Lung (tissue), 4 donors: ENCODE measurements around a stretch of chr4.

DNA sequence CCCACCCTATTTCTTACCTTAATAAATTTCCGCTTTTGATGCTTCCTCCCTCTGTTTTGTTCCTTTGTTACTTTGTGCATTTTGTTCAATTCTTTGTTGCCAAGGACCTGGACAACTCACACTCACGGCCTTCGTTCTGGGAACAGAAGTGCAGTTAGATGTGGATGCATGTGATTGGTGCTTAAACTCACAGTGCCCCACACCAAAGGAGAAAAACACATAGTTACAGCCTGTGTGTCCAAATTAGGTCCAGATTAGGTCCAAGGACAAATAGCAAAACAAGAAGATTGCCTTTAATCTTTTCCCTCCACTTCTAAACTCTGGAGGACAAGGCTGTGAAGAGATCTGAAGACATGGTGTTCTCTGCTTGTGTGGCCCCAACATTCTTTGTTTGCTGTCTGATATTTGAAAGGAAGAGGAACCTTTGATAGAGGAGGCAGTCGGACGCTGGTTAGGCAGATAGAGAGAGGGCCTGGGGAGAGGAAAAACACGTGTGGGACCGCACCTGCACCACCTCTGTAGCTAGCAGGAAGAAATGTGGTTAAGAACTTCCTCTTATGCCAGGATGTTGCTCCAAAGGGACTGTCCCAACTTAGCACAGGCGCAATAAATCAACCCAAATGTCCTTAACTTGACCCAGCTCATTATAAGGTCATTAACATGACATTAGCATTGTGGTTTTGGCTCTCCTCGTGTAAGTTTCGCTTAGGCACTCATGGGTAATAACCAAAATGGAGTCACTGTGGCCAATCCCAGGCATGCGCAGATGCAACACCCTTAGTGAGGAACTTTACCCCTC, 1.6 kb upstream of the ZNF595 start:
- PRO-cap = no peak
- RAMPAGE, long total RNA = no peak
- RRBS = no CpG with 5 or more reads among the region's 11 CpGs

DNA sequence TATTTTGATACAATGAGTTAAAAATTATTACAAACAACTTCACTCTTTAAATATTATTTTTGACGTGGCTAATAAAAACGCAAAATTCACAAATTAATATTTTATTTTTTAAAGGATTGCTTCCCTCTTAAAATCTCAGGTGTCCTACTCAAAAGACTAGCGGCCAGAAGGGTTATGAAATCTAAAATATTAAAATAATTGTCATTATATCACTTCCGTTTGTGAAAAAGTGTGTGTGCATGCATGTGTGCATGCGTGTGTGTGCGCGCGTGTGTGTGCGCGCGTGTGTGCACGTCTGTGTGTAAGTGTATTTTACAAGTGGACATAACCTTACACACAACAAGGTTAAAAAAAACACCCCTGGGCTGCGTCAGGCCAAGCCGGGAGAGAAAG, 390 bp upstream of the ZNF595 start:
- PRO-cap = no peak
- RAMPAGE, long total RNA = no peak
- RRBS = no CpG with 5 or more reads among the region's 14 CpGs

DNA sequence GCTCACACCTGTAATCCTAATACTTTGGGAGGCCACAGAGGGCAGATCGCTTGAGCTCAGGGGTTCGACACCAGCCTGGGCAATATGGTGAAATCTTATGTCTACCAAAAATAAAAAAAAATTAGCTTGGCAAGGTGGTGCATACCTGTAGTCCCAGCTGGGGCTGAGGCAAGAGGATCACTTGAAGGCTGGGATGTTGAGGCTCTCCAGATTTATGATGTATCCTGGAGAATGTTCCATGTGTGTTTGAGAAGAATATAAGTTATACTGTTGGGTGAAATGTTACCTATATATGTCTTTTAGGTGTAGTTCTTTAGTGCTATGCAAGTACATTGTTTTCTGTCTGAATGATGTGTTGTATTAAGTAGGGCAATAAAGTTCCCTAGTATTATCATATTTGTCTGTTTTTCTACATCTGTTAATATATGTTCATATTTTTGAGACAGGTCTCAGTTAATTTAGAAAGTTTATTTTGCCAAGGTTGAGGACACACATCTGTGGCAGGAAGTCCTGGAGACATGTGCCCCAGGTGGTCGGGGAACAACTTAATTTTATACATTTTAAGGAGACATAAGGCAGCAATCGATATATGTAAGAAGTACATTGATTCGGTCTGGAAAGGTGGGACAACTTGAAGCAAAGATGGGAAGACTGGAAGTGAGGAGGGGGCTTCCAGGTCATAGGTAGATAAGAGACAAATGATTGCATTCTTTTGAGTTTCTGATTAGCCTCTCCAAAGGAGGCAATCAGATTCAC, 21.1 kb downstream of the ZNF595 start:
- PRO-cap = no peak
- RAMPAGE, long total RNA = no peak
- RRBS = no CpG with 5 or more reads among the region's 5 CpGs

DNA sequence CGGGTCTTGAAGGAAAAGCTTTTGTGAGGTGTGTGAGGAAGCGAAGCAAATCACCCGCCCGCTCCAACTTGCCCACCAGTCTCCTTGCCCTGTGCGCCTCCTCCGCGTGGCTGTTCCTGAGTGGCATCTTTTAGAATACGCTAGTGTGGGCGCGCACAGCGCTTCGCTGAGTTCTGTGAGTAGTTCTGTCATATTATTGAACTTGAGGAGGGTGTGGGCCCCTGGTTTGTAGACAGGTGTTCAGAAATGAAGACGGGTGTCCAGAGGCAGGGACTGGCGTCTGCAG, 769 bp downstream of the ZNF141 start:
- PRO-cap = no peak
- RAMPAGE, long total RNA = no peak
- RRBS = no CpG with 5 or more reads among the region's 14 CpGs

GRCh38 chr4:472839-473223, 26.1 kb downstream of the ZNF721 start:
- PRO-cap = no peak
- RAMPAGE, long total RNA = no peak
- RRBS = no CpG with 5 or more reads among the region's 4 CpGs

GRCh38 chr4:577441-578412, 1.6 kb upstream of the TMEM271 start:
- PRO-cap = no peak
- RAMPAGE, long total RNA = no peak
- RRBS = 2% methylated on average over 5 of the region's 55 CpGs

GRCh38 chr4:679658-680069, 5.3 kb downstream of the MYL5 start:
- PRO-cap = no peak
- RAMPAGE, long total RNA = no peak
- RRBS = no CpG with 5 or more reads among the region's 11 CpGs

- PRO-cap = no peak
- RAMPAGE, long total RNA = no peak
- RRBS = 89% methylated on average over 4 of the region's 21 CpGs
These were observed 4.3 kb upstream of the SLC49A3 start for GRCh38 chr4:693126-693743.

DNA sequence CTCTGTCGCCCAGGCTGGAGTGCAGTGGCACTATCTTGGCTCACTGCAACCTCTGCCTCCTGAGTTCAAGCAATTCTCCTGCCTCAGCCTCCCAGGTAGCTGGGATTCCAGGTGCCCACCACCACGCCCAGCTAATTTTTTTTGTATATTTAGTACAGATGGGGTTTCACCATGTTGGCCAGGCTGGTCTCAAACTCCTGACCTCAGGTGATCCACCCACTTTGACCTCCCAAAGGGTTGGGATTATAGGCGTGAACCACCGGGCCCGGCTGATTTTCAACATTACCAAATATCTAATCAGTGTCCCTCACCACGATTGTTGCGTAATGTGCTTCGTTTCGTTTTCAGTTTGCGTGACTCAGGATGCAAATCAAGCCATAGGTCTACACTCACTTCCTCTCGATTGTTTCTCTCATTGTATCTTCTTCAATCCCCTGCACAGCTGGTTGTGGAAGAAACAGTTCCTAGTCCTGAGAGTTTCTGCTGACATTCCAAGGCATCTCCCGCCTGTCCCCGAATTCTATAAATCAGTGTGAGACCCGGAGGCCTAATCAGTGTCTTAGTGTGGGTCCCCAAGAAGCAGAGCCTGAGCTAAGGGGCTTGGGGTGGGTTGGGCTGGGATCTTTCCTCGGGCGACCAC, 6.3 kb upstream of the PCGF3 start:
- PRO-cap = no peak
- RAMPAGE, long total RNA = no peak
- RRBS = no CpG with 5 or more reads among the region's 16 CpGs

- PRO-cap = no peak
- RAMPAGE, long total RNA = no peak
- RRBS = no CpG with 5 or more reads among the region's 30 CpGs
These were observed 21.2 kb downstream of the PCGF3 start for GRCh38 chr4:726576-727399.

- PRO-cap = no peak
- RAMPAGE, long total RNA = no peak
- RRBS = no CpG with 5 or more reads among the region's 8 CpGs
These were observed 29.1 kb downstream of the PCGF3 start for GRCh38 chr4:734747-735017.

DNA sequence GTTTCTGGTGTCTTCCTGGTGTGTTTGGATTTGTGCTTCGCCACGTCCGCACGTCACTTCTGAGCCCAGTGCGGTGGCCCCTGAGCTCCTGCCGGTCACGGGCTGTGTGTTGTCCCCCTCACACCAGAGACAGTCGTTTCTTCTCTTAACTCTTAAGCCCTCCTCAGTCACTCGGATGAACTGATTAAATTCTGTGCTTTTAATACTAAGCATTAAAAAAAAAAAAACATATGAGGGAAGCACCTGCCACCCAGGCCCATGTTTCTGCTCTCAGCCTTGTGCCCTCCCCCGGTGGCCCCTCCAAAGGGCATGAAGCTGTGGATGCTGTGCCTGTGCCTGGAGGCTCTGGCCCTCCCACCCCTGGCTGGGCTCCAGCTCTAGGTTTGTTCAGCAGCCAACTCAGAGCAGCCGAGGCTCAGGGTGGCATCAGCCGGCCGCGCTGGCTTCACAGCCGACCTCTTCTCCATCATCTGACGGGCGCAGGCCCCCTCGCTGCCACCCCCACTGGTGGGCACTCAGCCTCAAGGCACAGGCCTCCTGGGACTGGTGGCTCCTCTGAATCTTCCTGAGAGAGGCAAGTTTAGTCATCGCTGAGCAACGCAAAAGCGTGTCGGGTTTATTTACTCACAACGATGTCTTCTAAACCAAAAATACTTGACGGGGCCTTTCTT, 45.9 kb downstream of the PCGF3 start:
- PRO-cap = no peak
- RAMPAGE, long total RNA = no peak
- RRBS = no CpG with 5 or more reads among the region's 24 CpGs

- PRO-cap = no peak
- RAMPAGE, long total RNA = no peak
- RRBS = 97% methylated on average over 4 of the region's 33 CpGs
These were observed 48.6 kb downstream of the PCGF3 start for GRCh38 chr4:753977-754921.

GRCh38 chr4:764311-765260, 59.0 kb downstream of the PCGF3 start:
- PRO-cap = no peak
- RAMPAGE, long total RNA = no peak
- RRBS = 89% methylated on average over 3 of the region's 21 CpGs

DNA sequence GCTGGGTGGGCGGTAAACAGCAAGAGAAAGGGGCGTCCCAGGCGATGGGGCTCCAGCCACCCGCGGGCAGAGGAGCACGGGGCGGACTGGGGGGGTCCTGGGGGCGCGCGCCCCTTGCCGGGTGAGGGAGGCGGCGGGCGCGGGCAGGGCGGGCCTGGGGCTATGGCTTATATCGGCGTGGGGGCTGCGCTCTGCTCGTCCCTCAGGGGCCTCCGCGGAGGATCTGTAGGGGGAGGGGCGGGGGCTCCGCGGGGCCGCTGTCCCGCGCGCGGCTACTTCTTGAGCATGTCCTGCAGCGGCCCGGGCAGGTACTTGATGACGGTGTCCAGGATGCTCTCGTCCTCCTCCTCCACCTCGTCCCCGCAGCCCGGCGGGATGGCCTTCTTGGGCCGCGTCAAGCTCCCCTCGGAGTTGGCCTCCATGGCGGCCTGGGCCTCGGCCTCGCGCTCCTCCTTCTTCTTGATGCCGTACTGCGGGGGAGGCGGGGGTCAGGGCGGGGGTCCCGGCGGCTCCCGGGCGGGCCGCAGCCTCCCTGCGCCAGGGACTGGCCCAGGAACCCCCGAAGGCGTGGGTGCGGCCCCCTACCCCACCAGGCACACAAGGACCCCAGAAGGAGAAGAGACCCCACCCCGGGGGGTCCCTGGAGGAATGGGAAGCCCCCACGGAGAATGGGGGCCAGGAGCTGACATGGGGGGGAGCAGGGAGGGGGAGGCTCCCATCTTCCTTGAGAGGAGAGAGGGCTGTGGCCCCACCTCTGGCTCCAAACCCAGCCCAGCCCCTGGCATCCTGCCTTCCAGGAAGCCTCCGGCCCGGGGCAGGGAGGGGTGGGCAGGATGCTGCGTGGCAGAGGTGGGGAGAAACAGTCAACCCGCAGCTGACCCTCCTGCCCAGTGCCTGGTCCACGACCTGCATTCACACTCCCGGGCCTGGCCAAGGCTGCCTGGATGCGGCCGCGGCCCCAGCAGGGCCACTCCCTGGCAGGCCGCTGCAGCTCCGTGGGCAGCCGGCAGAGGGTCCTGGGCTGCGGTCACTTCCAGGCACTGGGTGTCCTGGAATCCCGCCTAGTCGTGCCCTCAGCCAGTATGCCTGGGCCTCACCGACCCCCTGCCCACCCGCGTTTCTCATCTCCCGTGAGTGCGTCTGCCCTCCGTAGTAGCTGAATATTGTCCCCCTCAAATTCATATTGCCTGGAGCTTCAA, 39.3 kb downstream of the CPLX1 start:
- PRO-cap = no peak
- RAMPAGE, long total RNA = no peak
- RRBS = 12% methylated on average over 17 of the region's 81 CpGs

GRCh38 chr4:890749-891087, 41.4 kb downstream of the GAK start:
- PRO-cap = no peak
- RAMPAGE, long total RNA = no peak
- RRBS = no CpG with 5 or more reads among the region's 8 CpGs

GRCh38 chr4:915641-916013, 16.5 kb downstream of the GAK start:
- PRO-cap = no peak
- RAMPAGE, long total RNA = no peak
- RRBS = no CpG with 5 or more reads among the region's 9 CpGs

GRCh38 chr4:1041140-1042291, 30.1 kb downstream of the FGFRL1 start:
- PRO-cap = no peak
- RAMPAGE, long total RNA = no peak
- RRBS = 29% methylated on average over 9 of the region's 44 CpGs

- PRO-cap = no peak
- RAMPAGE, long total RNA = no peak
- RRBS = 42% methylated on average over 7 of the region's 27 CpGs
These were observed 36.7 kb upstream of the SPON2 start for GRCh38 chr4:1209051-1209513.

- PRO-cap = no peak
- RAMPAGE, long total RNA = no peak
- RRBS = no CpG with 5 or more reads among the region's 8 CpGs
These were observed 35.2 kb downstream of the CTBP1 start for GRCh38 chr4:1213710-1214132.